Mesothelial cell of epicardium (in vitro differentiated cells): ENCODE measurements around a stretch of chr16.

DNA sequence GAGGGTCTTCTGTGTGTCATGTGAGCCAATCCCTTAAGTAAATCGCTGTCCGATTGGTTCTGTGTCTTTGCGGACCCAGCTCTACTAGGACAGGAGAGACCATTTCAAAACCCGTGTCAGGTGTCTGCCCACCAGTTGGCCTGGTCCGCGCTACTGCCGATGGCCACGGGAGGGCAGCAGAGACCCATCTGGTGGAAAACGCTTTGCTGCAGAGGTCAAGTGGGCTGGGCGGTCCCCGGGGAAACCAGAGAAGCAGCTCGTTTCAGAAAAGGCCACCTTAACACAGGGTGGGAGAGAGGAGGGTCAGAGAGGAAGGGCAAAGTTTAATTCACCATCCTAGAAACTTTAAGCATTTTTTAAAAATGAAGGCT, 2.6 kb upstream of the CIBAR2 start:
- PRO-cap: no peak

GRCh38 chr16:85136177-85137063, 24.1 kb upstream of the CIBAR2 start:
- PRO-cap: no peak

GRCh38 chr16:85168568-85169135, 56.4 kb upstream of the CIBAR2 start:
- PRO-cap: no peak

DNA sequence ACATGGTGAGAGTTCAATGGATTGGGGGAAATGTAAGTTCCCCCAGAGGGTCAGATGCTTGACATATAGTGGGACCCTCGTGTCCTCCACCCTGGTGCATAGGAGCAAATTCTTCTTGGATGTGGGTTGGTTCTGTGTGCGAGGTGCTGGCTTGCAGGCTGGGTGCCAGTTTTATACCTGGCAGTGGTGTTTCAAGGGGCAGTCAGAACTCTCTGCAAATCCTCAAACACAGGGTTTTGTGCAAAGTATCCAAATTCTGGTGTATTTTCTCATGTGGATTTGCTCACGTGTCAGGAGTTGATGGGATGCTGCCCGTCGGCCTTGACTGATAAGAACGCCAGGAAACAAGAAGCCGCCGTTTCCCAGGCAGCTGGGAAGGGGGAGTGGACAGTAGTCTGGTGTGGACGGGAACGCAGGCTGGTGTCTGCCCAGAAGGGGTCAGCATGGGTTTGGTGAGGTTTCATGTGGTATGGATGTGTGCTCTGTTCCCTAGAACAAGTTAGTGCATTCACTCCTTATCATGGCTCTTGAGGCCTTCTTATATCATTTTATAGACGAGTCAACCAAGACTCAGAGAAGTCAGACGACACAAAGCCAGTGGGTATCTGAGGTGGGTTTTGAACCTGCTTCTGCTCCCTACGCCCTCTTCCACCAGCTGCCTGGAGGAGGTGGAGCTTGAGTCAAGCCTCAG, 61.3 kb upstream of the CIBAR2 start:
- PRO-cap: no peak

DNA sequence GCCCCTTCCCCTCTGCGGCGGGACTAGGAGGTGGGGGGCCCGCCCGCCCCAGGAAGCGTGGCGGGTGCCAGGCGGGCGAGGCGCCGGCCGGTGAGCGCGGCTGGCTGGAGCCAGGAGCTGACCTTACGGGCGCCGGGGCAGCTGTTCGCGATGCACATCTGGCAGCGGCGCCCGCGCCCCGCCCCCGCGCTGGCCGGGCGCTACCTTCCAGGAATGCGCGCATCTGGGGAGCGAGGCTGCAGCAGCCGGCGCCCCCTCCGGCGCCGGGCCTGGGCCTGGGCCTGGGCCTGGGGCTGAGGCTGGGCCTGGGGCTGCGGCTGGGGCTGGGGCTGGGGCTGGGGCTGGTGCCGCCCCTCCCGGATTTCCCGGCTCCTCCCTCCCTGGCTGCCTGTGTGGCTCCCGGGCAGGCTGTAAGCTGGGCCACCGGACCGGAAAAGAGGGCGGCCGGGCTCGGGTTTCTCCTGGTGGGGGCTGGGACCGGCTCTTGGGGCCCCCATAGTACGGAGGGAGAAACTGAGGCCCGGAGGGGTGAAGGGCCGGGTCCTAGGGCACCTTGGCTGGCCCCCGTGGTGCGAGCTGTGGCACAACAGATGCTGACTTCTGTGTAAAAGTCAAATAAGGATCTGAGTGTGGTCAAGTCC, 123.6 kb upstream of the CIBAR2 start:
- PRO-cap: no peak

GRCh38 chr16:85238102-85238730, 125.9 kb upstream of the CIBAR2 start:
- PRO-cap: no peak

DNA sequence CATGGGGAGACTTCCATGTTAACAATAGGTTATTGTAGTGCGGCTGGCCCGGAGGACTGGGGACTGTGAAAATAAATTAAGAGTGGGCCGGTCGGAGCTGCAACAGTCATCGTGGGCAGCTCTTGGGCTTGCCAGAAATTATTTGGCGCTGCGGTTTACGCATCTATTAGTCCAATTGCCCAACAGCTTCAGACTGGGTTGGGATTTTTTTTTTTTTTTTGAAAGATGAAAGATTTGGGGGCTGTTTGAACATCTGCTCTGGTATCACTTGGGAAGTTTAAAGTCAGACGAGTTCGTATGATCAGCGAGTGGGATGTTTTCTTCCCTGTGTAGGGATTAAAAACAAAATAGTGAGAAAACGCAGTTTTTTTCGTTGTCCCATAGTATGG, 174.2 kb upstream of the CIBAR2 start:
- PRO-cap: no peak

DNA sequence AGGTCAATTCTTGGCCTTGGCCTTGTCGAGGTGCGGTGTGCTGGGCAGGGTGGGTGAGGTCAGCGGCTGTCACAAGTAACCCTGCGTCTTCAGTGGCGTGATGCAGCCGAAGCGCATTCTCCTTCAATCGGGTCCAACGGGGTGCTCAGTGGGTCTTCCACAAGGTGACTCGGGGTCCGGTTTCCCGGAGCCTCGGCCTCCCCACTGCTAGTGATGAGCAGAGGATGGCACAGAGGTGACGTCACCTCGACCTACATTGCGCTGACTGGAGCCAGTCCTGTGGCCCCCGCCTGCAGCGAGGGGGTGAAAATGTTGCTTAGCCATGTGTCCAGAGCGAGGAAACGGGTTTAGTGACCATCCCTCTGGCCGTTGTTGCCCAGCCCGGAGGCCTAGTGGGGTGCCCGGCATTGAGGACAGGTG, 190.5 kb upstream of the CIBAR2 start:
- PRO-cap: no peak

DNA sequence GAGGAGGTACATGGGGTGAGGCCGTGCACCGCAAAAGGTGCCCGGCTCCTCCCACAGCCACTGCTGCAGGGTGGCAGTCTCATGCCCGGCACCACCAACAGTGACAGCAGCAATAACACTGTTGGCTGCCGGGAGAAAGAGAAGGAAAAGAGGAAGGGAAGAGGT, 223.2 kb upstream of the CIBAR2 start:
- PRO-cap: no peak

DNA sequence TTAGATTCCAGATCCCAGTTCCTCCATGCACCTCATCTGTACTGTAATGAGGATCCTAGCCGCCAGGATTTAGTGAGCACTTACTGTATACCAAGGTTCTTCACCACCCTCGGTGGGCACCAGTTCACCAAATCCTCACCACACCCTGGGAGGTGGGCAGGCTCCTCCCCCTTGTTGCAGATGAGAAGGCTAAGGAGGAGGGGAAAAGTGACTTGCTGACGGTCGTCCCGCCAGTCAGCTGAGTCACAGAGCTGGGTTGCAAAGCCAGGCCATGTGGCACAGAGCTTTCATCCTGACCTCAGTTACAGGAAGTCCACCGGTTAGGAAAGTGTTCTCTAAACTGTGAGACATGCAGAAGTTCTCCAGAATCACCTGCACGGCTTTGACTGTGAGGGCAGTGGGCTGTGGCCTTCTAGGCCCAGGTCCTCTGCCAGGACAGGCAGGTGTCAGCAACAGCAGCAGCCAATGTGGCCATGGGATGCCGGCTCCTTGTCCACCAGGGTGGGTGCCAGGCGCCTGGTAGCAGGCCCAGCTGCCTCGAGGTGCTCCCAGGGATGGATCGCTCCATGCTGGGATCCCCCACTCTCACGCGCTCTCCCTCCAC, 240.3 kb upstream of the GSE1 start:
- PRO-cap: no peak

DNA sequence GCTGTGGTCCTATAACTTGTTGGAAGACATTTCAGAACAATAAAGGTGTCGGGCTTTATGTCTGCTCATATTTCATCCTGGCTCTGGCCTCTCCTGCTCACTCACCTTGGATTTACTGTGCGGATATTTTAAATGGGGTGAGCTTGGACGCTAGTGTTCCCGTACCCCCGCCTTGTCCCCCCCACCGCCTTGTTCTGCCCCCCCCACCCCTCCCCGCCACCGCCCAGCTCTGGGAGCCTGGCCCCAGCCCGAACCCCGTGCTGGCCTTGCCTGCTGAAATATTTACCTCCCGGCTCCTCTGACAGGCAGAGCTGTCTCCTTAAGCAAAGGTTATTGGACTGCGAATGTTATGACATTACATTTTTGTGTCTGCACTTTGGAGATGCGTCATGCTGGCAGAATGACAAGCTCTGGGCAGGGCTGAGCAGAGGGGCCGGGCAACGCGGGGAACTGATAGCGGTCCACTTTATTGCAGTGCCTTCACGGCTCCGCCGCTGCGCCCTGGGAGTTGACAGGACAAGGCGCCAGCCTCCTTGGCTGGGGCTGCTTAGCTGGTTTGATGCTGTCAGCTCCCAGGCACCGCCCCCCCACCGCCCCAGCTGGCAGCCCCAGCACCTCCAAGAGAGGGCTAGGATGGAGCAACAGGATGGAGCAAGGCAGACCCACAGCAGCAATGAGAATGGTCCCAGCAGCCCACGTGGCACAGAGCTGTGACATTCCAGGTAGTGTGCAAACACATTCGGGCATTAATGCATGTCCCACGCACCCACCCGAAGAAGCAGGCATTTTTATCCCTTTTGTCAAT, 222.4 kb upstream of the GSE1 start:
- PRO-cap: no peak

- PRO-cap: no peak
These were observed 221.2 kb upstream of the GSE1 start for GRCh38 chr16:85391634-85392511.

DNA sequence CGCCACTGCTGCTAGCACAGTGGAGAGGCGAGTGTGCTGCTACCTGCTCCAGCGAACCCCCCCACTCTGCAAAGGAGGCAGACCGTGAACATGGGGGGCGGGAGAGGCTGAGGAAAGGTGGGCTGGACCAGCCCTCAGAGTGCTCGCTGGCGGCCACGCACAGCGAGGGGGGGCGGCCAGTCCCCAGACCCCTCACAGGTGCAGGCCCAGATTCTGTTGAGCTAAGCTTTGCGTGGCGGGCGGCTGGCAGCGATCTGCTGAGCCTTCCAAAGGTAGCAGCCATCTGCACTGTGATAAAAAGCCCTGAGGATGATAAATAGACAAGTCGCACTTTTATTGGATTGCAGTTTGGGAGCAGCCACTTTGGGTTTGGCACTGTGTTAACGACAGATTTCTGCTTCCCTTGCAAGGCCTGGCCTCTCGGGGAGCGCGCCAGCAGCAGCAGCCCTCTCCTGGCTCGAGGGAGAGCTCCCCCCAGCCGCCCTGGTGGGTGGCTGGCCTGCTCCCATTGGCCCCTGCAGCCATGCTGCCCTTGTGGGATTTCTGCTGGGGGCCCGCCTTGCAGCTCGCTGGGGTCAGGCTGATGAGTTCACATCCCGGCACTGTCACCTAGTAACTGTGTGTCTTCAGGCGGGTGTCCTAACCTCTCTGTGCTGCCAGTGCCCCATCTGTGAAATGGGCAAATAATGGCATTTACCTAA, 167.7 kb upstream of the GSE1 start:
- PRO-cap: no peak

DNA sequence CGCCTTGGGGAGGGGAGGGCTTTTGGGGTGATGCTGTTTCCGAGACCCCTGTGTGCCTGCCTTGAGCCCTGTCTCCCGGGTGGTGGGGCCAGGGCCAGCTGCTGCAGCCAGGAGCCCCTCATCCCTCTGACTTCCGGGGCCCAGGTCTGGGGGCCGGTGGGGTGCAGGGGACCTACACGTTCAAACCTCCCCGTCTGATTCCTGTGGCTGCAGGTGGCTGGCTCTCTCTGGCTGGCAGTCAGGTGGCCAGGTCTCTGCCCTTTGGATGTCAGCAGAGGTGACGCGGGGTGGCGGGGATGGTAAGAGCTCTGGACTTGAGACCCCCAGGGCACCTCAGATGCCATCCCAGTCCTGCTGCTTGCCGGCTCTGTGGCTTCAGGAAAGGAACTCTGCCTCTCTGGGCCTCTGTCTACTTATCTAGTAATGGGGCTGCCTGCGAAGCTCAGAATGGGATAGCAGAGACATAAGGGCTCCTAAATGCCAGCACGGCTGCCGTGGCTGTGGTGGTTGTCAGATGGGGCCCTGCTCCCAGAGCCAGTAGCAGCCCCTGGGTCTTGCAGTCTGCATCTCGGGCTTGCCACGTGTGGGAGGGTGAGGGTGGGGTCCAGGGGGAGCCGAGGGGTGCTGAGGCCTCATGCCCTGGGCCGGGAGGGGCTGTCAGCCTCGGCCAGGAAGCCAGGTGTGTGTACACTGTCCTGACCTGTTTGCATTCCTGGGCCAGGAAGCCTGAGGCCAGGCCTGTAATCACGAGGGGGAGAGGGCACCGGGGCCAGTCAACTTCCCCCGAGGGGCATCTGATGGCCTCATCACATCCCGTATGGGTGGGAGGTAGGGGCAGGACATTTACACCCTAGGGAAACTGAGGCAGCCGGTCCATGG, 88.9 kb upstream of the GSE1 start:
- PRO-cap: no peak

GRCh38 chr16:85531293-85532085, 81.6 kb upstream of the GSE1 start:
- PRO-cap: no peak

DNA sequence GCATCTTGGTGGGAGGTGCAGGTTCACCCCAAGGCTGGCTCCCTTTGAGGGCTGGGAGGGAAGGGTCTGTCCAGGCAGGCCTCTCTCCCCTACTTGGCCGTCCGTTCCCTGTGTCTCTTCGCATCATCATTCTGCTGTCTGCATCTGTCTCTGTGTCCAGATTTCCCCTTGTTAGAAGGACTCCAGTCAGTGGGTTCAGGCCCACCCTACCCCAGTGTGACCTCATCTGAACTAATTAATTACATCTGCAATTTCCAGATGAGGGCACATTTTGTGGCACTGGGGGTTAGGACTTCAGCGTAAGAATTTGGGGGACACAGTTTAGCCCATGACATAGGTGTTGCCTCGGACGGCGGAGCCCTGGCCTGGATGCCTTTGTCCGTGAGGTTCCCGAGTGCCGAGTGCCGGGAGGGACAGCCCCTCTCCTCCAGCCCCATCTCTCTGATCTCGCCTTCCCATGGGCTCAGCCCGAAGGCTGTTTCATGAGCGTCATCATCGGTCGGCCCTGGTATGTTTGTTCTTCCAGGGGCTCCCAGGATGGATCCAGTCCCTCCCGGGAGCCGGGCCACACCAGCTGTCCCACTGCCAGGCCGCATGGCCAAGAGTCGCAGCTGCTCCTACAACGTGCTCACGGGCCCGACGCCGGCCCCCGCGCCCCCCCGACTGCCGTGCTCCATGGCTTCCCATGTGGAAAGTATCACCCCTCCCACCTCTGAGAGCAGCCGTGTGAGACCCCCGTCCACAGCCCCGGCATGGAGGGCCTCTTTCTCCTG, 26.9 kb upstream of the GSE1 start:
- PRO-cap: no peak

DNA sequence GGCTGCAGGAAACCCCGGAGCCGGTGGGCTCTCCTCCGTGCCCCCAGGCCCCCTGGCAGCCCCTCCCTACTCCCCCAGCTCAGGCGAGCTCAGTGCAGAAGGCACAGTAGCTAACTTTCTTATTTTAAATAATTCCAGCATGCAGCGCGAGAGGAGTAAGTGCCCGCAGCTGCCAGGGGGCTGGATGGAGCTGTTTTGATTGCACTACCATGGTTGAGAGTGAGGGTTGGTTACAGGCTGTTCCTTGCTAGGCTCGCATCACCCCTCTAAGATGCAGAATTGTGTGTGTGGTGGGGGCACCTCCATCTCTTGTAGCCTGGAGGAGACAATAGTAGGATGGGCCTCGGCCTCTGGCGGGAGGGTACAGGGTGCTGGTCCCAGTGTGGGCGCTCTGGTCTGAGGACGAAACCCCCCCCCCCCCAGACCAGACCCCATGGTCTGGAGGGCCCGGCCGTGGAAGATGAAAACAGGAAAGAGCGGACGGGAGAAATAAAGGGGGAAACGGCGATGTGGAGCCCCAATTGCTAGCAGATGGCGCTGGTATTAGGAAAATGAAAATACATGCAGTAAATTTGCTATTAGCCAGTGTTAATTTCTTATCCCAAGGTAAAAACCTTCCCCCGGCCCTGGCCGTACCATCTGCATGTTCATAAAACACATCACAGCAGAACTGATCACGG, 26.2 kb upstream of the GSE1 start:
- PRO-cap: no peak

- PRO-cap: no peak
These were observed 13.8 kb upstream of the GSE1 start for GRCh38 chr16:85599052-85599990.

GRCh38 chr16:85606673-85607194, 6.4 kb upstream of the GSE1 start:
- PRO-cap: no peak

- PRO-cap: no peak
These were observed 2.6 kb upstream of the GSE1 start for GRCh38 chr16:85610444-85610925.